Myometrial cell (primary cell): ENCODE measurements around a stretch of chr10.

- RAMPAGE, long total RNA = no peak
These were observed 196.0 kb upstream of the SVIL start for GRCh38 chr10:29830835-29831142.

DNA sequence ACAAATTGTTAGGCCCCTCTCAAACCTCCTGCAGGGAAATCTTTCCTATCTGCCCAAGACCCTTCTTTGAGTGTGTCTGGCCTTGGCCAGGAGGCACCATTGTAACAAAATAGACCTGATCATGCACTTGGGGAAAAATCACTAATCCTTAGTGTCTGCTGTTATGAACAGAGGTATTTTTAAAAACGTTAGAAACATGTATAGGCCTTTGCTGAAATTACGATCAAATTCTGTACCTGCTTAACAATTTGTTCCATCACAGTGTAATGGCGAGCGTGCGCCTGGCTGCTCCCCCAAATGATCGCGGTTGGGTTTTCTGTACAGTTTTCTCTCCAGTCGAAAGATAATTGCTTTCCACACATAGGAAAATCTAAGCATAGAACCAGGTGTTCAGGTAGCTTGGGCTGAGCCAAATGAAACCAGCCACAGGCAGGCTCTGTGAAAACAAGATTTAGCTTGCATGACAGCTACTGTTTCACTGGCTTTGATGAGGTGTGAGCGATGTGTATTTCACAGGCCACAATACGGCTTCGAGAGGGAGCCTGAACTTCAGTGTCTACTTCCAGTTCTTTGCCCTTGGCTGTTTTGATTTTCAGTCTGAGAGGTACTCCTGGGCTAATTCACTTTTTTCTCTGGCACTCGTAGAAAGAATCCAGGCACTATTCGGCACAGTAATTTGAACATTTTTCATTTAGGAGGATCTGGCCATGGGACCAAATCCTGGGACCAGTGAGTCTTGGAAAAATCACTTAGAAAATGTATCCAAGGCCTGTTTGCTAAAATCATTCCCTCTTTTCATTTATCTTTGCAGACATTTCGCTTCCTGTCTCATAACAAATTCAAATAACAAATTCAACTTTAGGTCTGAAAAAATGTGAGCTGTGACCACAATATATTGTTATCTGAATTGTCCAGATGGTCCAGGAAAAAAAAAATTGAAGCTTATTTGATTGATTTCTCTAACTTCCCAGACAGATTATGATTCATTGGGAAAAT, 110.5 kb downstream of the JCAD start:
- RAMPAGE, long total RNA = no peak

DNA sequence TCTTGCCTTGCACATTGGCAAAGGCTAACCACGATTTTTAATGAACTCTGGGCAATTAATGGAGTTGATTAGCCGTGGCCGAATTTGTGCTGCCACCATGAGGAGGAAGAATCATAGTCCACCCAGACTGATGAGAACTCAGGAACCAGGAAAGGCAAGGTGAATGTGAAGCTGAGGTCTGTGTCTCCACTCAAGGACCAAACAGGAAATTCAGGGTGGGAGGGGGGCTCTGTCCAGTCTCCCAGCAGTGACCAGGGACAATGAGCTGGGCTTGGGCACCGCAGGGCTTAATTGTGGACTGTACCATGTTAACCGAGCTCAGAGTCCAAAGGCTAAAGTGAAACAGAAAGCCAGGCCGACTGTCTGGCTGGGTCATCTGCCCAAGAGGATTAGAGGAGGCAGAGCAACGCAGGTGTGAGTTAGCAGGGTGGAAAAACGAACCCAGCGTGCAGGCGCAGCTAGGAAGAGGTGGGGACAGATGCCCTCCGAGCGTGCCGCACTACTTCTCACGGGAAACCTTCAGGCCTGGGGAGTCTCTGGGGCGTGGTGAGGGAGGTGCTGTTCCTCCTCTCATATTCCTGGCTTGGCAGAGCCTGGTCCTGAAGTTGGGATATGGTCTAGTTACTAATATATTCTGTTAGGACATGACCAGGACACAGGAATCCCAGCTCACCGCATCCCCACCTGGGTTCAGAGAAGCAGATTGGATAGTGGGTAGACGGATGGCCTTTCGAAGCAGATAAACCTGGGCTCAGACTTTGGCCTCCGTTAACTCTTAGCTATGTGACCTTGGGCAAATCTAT, 127.2 kb upstream of the JCAD start:
- RAMPAGE, long total RNA = no peak

DNA sequence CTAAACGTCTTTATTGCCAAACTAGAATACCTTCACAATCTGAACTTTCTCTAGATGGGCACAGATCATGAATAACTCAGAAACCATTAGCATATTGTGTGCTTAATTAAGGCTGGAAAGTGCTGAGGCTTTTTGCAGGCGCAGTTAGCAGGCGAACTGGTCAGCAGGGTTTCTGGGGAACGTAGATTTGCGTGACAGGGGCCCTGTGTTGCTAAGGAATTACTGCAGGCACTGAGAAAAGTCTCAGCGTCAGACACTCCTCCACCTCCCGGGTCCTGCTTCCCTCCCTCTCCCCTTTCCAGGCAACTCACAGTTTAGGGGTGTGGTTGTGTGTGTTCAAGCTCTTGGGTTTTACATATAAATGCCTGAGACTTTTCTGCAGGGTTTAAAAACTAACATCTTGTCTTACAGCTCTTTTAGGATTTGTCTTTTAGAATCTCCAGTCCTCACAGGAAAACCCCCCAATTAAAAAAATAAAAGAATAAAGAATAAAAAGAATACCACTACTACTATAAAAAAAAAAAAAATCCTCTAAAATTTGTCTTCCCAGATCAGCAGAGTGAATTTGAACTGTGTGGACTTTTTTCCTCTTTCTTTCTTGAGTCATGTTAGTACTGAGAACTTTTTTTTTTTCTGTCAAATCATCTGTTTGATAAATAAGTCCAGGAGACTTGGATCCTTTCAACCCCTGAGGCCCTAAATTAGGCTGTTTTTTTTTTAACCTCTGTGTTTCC, 2.4 kb downstream of the MAP3K8 start:
- RAMPAGE, long total RNA = no peak

GRCh38 chr10:30552947-30553574, 76.5 kb downstream of the LYZL2 start:
- RAMPAGE, long total RNA = no peak

GRCh38 chr10:30553656-30554900, 75.5 kb downstream of the LYZL2 start:
- RAMPAGE, long total RNA = no peak

- RAMPAGE, long total RNA = no peak
These were observed 66.2 kb upstream of the LYZL2 start for GRCh38 chr10:30695637-30696349.

DNA sequence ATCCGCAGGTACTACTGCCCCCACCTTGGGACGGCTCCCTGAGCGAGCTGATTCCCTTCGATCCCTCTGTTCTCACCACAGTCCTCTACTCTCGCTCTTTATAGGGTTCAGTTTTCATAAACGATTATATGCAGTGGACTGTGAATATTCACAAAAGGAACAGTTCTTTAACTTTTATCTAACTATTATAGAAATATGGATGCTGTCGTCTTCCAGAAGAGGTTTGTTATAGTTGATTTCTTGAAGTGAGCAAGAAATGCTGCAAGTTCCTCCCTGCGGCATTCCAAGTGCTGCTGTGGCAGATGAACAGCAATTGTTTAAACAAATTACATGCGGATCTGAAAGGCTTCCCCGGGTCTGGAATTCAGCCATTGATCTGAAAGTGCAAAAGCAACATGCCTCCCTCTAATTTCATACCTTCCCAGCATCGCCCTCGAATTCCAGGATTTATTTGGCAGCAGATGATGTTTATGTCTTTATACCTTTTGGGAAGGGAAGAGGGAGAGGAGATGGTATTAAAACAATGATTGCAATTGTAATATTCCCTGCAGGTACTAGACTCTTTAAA, 70.8 kb upstream of the LYZL2 start:
- RAMPAGE, long total RNA = no peak

DNA sequence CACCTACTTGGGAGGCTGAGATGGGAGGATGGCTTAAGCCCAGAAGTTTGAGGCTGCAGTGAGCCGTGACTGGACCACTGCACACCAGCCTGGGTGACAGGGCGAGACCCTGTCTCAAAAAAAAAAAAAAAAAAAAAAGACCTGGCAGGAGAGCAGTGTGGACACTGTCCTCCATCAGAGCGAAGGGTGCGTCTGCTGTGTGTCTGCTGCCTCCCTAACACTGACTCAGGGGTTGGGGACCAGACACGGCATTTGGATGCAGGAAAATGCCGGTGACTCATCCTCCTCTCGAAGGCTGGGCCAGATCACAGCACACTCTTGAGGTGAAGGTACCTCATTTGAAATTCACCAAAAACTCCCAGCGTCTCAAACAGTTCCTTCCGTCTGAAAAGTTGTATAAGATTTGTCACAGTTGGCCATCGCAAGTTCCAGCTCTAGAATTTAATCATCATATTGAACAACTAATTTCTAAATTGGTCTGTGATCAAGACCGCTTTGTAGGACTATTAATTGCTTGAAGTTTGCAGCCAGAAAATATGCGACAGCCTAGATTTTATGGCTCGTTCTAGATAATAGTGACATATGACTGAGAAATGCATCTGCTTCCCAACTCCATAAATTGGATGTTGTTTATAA, 118.1 kb upstream of the LYZL2 start:
- RAMPAGE, long total RNA = no peak

DNA sequence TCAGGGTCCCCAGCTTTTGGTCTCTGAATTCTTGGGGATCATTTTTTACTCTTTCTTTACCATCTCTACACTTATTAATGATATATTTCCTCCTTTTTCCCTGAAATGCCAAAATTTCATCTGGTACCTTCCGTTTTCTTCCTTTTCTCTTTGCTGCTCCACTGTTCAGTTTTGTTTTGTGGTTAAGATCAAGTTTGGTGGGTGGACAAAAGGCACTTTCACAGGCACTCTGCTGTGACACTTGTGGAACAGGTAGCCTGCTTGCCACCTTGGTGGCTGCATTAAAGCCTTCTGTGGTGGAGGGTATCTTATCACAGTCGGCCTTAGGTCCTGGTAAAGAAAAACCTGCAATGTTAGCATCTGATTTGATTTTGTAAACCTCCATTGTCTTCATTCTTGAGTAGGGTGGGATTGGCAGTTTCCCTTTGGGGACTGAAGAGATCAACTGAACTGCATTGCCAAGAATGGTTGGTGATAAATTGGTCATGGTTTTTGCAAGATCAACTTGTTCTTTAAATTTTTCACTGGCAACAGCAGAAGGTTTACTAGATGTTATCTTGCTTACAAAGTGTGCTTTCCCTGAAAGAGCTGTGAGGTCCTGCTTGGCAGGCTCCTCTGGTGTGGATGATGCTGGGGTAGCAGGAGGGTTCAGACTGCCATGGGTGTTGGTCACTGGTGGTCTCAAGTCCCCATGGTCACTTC, 182.4 kb downstream of the ZNF438 start:
- RAMPAGE, long total RNA = no peak

- RAMPAGE, long total RNA = no peak
These were observed 67.4 kb upstream of the ZNF438 start for GRCh38 chr10:31099087-31099524.

DNA sequence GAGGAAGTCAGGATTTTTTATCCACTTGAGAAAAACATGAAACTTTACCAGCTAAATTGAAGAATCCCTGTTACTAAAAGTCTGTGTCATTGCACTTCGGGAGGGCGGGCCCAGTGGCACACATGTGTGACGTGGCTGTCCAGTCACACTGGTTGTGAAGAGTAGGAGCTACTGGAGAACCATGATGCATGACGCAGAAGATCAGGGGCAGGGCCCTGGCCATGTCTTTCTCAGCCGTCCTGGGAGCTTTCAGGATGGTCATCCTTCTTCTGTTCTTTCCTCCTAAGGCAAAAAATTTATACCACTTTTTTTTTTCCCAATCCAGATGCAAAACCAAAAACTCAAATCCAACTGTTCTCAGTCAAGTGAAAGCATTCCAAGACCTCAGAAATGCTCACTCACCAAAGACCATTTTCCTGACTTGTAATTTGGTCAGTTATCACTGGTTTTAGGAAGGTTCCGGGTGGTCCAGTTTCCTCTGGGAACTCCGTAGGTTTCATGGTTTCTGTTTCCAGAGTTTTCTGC, 118.6 kb upstream of the ZNF438 start:
- RAMPAGE, long total RNA = no peak

GRCh38 chr10:31340375-31341102, 21.5 kb downstream of the ZEB1 start:
- RAMPAGE, long total RNA = no peak

DNA sequence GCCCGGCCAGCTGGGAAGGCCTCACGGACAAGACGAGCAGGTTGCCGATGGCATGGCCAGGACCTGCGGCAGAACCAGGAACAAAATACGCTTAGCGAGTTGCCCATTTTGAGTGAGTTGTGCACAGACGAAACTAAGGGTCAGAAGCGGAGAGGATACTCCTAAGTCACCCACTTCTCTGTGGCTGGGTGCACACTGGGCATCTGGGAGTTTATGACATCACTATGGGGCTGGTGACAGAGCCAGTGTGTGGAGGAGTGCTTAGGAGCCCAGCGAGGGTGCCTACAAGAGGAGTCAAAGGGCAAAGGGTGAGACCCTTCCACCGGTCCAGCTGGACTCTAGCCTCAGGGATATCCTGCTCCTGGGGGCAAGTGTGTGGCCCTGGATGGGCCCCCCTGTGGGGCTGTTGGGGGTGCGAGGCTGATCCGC, 44.9 kb downstream of the ZEB1 start:
- RAMPAGE, long total RNA = no peak

- RAMPAGE, long total RNA = no peak
These were observed 283.5 kb downstream of the ZEB1 start for GRCh38 chr10:31602423-31602987.

DNA sequence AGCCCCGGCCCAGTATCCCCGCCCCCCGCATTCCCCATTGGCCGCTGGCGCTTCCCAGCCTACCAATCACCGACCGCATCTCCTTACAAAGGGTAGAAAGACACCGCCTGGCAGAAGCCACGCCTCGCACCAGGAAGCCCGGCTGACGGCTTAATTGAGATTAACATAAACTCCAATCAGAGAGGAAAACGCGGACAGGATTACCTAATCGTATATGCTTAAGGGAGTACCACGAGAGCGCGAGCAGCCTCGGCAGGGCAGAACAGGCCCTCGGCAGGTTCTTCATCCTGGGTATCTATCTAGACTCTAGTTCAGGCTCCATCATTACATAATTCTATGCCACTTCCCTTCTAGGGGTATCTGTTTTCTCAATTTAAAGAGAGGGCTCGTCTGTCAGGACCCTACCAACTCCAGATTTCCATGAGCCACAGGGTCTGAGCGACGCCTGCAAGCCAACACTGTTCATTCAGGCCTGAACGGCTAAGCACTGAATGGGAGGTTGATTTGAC, 168.3 kb downstream of the ARHGAP12 start:
- RAMPAGE, long total RNA = no peak

GRCh38 chr10:32011067-32011844, 45.0 kb downstream of the KIF5B start:
- RAMPAGE, long total RNA = no peak

DNA sequence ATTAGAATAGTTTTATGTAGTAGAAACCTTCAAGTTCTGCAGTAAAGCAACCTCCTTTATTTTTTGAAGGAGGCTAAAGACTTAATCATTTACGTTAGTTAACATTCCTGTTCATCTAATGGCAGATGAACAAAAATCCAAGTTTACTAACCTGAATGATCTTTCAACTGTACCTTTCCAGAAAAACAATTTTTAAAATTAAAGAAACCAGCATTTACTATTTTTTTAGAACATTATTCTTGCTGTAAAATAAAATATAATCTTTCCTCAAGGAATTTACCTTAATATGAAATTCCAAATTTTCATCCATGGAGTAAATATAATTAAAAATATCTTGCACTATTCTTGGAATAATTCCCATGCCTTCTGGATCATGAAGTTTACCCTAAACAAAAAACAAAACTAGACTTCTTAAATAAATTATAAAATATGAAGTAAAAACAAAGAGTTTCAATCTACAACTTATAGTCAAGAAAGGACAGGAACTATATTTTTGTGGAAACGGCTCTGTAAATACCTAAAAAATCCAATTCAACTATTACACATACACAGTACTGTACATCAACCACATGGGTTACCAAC, 17.1 kb downstream of the KIF5B start:
- RAMPAGE, long total RNA = no peak

- RAMPAGE, long total RNA = no peak
These were observed 16.5 kb downstream of the KIF5B start for GRCh38 chr10:32039629-32040184.

DNA sequence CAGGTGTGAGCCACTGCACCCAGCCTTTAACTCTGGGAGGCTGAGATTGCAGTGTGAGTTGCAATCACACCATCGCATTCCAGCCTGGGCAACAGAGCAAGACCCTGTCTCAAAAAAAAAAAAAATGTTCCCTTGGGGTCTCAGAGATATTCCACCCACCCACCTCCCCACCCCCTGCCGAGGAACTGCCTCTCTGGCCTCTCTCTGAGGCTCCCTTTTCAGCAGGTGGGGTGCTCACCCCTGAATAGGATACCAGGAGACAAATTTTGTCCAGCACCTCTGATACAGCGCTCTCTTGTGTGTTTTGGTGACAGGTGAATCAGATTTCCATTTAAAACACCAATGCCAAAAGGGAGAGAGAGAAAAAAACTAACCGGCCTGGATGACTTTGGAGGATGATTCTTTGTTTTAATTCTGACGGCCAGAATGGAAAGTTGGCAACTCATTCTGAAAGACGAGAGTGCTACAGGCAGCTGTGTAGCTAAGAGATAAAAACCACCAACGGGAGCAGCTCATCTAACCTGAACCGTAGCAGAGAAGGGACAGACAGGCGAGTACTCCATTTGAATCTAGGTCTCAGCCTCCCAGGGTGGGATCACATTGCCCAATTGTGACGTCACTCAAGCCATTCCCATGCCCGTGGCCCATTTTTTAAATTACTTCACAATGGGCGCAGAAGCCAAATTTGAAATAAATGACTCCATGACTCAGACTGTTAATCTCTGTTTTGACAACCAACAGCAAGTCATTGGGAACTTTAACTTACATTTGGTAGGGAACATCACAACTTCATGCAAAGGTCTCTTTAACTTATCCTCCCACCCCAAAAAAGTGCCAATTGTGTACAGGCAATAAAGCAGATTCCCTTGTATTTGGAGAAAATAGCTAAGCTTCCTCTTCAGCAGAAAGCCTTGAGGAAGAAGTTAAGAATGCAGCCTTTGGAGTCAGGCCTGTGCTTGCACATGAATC, 92.9 kb upstream of the KIF5B start:
- RAMPAGE, long total RNA = no peak